BJ (cell line): Measurements from ENCODE around the genes CLDN19, C1orf50 and CFAP57.

DNA sequence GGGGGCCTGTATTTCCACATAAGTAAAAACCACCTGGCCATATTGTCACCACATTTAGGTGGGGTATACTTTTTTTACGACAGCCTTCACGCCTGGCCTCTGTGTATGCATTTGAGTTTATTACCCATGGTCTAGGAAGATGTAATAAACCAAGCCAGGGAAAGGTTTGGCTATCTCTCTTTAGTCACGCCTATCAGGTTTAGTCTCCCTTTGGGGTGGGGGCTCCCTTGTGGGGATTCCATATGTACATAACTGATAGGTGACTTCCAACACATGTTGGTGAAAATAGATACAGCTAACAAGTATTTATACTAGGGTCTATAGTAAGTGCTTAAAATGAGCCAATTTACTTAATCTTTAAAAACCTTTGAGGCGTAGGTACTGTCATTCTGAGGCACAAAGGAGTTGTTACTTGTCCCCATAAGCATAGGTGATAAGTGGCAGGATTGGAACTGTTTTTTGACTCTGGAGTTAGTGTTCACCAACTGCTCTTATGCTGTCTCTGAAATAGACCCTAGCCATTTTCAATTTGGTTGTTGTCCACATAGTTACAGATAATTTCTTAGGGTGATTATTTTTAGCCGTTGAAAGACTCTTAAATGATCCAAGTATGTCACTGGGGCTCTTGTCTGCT lies 4.3 kb downstream of the YBX1 start:
- CAGE, long polyA plus RNA: no peak
- RRBS: no CpG with 5 or more reads among the region's 5 CpGs

DNA sequence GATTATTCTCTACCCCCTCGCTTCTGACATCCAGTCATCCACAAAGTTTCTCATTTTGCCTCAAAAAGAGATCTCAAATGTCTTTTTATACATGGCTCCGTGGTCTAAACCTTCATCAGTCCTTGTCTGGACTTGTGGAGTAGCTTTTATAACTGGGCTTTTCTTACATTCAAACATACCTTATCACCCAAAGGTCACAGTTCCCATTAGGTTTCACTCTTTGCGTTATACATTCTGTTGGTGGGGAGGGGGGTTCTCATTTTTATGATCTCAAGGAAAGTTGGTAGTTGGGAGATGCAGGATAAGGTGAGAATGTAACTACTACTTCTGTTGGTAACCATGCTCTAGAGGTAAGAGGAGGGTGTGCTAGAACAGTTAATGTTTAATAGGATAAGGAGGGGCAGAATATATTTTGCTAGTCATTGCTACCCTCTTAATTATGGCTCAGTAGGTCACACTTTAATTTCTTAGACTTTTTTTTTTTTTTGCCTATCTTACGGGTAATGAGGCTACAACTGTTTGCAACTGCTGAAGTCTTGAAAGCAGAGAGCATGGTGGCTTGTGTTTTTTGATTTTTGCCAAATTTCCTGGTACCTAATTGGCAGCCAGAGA lies 10.7 kb downstream of the YBX1 start:
- CAGE, long polyA plus RNA: no peak
- RRBS: no CpG with 5 or more reads among the region's 4 CpGs

DNA sequence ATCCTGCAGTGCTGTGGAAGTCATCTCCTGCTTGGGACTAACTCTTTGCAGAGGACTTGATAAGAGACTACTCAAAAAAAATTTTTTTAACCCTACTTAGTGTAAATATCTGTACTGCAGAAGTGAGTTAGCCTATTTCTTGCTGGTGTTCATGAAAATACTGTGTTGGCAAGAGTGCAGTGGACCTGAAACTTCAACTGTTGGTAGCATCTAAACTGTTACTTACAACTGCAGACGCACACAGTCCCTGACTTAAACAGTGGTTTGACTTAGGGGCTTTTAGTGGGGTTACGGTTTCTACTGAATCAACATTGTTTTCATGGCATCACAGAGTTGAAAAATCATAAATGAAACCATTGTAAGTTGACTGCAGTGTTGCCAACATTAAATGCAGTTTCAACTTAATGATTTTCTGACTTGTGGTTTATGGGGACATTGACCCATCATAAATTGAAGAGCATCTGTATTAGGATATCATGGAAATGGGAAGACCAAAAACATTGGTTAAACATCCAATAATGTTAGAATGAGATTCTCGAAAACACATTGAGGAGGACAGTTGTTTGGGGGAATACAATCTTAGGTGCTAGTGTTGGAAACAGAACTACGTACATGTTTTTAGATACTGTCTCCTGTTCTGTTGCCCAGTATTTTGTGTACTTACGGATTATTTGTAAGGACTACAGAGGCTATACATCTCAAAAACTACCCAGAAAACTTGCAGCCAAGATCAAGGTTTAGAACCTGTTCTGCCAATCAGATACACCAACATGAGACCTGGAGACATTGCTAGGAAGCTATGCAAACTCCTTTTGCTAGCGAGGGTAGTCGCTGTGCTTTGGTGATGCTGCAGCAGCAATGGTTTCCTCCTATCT lies 21.4 kb downstream of the YBX1 start:
- CAGE, long polyA plus RNA: no peak
- RRBS: no CpG with 5 or more reads among the region's 7 CpGs

DNA sequence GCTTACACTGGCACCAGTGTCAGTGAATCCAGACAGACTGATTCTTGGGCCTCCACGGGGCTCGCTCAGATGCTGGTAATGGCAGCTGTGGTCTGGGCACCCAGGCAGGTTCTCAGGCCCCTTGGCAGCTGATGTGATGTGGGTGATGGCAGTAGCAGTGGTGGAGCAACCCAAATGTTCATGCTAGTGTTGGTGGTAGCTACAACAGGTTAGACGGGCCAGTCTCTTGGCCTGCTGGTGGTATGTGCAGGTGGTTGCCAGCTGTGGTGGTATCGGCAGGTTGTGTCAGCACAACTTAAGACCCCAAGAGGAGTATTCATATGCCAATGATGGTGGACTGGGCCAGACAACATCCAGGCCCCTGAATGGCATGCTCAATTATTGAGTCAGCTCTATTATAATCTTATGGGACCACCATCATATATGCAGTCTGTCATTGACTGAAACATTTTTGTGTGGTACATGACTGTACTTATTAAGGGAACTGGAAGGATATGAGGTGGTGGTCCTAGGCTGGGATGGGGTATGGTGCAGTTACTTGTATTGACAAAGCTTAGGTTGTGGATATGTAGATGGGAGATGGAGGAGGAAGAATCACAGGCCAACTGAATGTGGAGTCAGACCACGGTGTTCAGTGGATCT lies 24.1 kb downstream of the CLDN19 start:
- CAGE, long polyA plus RNA: no peak
- RRBS: no CpG with 5 or more reads among the region's 5 CpGs

DNA sequence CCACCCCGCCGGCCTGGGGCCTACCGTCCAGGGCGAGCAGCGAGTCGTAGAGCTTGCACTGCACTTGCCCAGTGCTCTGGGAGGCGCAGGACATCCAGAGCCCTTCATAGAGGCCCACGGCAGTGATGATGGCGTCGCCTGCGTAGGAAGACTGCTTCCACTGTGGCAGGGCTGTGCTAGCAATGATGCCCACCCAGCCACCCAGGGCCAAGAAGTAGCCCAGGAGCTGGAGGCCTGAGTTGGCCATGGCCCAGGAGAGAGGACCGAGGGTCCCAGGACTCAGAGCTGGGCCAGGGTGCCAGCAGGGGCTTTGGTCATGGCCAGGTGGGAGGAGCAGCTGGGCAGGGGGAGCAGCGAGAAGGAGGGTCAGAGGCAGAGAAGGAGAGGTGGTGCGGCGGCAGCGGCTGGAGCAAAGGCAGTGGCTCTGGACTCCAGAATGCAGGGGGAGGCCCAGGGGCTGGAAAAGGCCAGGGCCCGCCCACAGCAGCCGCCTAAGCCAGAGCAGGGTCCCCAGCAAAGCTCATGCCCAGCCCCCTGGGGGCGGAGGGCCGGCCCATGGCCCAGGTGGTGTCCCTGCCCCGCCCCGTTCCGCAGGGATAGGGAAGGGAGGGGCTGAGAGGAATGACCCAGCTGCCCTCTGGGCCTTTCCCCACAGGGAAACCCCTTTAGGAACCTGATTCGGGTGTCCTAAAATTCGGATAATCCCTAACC lies at the start of gene CLDN19:
TSS of gene CLDN19 (minus strand) at position 420 of the 711 bp plus-strand sequence.
- CAGE, long polyA plus RNA: no peak
- RRBS: no CpG with 5 or more reads among the region's 25 CpGs

GRCh38 chr1:42765727-42766410 lies 959 bp downstream of the P3H1 start:
- CAGE, long polyA plus RNA: no peak
- RRBS: 0% methylated on average over 2 of the region's 15 CpGs

DNA sequence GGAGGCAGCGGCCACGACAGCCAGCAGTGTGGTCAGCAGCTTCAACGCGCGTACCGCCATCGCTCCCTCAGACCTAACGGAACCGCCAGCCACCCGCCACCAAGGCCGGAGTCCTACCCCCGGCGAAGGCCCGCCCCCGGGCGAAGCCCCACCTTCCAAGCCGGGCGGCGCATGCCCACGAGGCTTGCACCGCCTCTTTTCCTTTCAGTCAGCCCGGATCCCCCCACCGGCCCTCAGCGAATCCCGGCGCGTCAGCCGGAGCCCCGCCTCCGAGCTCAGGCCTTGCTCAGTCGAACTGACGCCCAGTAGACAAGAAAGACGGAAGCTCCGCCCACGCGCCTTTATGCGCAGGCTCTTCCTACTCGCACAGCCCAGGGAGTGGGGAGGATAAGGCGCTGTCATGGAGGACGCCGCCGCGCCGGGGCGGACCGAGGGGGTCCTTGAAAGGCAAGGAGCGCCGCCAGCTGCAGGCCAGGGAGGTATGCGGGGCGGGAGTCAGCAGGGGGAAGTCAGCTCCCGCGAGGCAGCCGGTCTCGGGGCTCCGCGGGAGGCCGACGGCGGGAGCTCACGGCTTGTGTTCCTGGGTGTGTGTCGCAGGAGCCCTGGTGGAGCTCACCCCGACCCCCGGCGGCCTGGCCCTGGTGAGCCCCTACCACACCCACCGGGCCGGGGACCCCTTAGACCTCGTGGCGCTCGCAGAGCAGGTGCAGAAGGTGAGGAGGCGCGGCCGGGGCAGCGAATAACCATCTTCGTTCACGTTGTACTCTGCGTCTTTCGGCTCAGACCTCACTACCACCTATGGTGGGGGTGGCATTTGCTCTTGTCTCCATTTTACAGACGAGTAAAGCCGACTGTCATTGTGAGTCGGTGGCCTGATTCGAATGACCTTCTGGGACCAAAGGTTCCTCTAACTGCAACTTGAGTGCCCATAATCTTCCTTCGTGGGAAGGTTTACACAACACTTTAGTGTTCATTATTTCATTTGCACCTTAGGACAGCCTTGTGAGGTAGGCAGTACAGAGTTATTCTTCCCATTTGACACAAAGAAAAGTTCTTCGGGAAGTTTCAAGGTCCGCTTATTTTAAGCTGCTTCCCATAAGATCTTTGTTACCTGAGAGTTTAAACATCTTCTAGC lies at the start of gene C1orf50:
TSS of gene C1orf50 (plus strand) at position 338 of the 1,135 bp plus-strand sequence.
- CAGE, long polyA plus RNA: start-site peak on the minus strand centred at position 97 of the sequence, 46 bp wide, 285 and 329 reads in 2 replicates; start-site peak on the plus strand centred at position 380 of the sequence, 14 bp wide, 213 and 44 reads in 2 replicates
- RRBS: 1% methylated on average over 28 of the region's 84 CpGs

DNA sequence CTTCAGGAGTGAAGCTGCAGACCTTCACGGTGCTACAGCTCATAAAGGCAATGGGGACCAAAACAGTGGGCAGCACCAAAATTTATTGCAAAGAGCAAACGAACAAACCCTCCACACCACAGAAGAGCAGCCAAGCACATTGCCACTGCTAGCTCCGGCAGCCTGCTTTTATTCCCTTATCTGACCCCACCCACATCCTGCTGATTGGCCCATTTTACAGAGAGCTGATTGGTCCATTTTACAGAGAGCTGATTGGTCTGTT lies 42.5 kb downstream of the SLC2A1 start:
- CAGE, long polyA plus RNA: no peak
- RRBS: no CpG with 5 or more reads among the region's 3 CpGs

DNA sequence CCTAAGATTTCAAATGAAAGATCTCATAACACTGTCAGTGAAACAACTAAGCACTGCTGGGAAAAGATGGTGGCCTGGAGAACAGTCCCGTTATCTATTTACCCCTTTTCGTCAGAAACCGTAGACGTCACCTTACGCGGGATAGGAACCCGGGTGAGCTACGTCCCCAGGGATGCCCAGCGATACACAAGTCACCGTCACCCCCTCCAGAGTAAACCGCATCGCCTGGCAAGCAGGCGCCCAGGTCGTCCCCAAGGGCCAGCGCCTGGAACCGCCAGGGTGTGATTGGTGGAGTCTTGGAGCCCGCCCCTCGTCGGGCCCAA lies 34.7 kb downstream of the SLC2A1 start:
- CAGE, long polyA plus RNA: no peak
- RRBS: no CpG with 5 or more reads among the region's 19 CpGs

DNA sequence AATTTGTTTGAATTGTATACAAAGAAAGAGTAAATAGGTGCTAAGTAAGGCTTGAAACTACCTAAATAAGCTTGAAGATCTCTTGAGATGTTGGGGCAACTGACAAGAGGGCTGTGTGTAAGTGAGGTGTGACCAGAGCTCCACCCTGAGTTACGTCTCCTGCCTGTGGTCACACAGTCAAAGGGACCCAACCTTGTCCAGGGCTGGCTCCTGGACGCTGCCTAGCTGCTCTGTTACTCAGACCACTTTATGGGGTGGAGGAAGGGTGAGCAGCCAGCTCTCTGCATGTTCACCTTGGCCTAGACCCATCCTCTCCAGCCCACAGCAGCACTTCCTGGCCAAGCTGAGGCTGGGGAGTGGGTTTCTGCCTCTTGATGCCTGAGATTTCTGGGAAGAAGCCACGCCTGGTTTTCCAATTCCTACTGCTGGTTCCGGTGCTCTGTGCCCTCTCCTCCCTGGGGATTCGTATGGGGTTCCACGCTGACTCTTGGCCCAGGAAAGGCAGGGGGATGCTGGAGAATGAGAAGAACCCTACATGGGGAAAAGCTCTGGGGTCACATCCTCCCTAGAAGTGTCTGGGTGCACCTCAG lies 24.5 kb downstream of the SLC2A1 start:
- CAGE, long polyA plus RNA: no peak
- RRBS: no CpG with 5 or more reads among the region's 6 CpGs

GRCh38 chr1:42941636-42942443 lies 16.8 kb downstream of the SLC2A1 start:
- CAGE, long polyA plus RNA: no peak
- RRBS: no CpG with 5 or more reads among the region's 9 CpGs

DNA sequence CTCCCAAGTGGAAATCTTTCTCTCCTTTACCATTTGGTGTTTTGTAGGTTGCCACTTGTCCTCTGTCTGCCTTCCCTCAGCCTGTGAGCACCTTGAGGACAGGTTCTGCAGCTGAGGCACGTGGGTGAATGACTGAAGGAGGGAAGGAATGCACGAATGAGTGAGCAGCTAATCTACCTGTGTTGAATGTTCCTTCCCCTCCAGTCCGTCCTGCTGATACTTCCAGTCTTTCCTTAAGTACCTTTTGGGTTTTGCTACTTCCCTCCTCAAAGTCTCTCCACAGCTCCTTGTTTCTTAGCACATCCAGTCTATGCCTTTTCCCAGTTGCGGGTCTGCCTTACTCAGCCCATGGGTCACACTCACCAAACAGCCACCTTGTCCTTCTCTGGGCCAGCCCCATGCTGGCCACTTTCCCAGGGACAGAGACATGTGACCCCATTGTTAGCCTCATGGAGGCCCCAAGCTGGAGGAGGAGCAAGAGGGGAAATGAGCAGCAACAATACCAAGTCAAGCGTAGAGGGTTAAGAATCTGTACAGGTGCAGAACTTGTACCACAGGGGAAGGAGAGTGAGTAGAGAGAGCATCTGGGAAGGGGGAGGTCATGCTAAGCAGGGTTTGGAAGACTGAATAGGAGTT lies 2.5 kb upstream of the SLC2A1 start:
- CAGE, long polyA plus RNA: no peak
- RRBS: no CpG with 5 or more reads among the region's 5 CpGs

DNA sequence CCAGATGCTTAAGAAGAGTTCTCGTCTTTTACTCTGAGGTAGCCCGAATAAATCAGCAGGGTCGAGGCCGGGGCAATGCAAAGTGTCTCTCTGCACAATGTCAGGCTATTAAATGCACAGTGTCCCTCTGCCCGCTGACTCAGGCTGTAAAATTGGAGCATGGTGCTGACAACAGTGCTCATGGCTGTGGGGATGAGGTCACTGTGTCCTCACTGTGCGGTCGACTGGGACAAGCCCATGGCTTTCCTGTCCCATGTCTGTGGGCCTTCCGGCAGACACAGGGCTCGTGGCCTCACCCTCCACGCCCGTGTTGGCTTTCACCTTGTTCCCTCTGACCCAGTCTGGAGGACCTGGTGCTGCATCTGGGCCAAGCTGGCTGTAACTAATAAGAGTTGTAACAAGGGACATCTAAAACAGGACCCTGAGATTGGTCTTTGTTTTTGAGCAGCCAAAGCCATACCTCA lies 14.7 kb upstream of the SLC2A1 start:
- CAGE, long polyA plus RNA: no peak
- RRBS: no CpG with 5 or more reads among the region's 11 CpGs

GRCh38 chr1:42979758-42980875 lies 21.4 kb upstream of the SLC2A1 start:
- CAGE, long polyA plus RNA: no peak
- RRBS: no CpG with 5 or more reads among the region's 9 CpGs

DNA sequence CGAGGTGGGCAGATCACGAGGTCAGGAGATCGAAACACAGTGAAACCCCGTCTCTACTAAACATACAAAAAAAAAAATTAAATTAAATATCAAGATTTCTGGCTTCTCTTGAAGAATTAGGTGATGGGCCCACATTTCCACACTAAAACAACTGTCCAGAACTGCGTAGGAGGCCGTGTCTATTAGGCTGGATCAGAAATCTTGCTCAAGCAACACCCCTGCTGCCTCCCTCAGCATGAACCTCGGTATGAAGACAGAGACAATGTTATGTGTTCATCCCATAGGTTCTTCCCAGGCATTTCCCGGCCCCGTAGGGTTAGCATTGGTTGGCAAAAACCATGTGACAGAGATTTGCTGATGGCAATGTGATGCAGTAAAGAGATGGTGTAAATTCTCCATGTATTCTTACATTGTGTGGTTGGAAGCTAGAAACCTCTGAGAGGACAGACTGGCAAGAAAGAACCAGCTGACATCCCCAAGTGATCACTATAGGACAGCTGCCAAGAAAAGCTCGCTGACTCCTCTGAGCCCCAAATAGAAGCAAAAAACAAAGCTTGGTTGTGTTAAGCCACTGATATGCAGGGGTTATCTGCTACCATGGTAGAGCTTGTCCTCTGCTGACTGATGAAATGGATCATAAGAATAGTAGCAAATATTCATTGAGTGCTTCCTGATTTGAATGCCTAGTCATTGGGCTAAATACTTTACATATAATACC lies 10.1 kb upstream of the CFAP144 start:
- CAGE, long polyA plus RNA: no peak
- RRBS: no CpG with 5 or more reads among the region's 10 CpGs

DNA sequence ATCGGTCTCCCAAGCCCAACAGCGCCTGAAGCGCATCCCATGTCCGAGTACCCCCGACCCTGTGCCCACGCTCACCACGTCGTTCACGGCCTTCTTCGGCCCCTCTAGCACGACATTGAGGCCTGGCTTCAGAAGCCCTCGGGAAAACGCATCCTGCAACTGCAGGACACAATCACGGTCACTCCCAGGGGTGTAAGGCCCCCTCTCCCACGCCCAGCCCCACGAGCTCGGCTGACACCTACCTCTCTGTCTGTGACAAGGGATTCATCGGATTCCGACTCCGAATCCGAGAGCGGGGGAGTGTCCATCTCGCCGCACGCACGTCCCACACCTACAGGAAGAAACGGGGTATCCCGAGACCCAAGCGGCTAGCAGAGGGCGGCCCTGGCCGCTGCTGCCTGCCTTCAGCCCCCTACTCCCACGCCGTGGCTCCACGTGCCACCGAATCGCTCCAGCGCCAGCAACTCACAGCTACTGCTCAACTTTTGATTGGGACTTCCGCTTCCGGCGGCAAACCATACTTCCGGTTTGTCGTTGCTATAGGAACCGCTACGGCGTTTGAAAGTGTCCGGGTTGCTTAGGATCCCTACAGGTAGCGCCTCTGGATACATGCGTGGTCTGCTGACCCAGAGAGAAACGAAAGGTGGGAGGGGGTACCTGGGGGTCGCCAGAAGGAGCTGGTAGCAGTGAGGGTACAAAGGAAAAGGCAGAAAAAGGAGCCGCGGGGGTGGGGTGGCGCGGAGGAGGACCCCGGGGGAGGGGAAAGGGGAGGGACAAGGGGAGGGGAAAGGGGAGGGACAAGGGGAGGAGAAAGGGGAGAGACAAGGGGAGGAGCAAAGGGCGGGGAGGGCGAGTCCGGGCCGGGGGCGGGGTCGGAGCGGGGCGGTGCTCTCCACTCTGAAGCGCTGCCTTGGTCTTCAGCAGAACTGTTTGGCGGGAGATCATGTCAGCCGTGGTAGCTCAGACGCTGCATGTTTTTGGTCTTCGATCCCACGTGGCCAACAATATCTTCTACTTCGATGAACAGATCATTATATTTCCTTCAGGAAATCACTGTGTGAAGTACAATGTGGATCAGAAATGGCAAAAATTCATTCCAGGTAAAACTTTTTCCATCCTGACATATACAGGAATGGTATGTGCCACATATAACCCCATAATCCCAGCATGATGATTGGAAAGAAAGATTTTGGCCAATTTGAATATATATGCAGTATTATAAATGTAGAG lies at the start of gene CFAP57:
TSS of gene CFAP57 (plus strand) at position 520 of the 1,230 bp plus-strand sequence.
- CAGE, long polyA plus RNA: start-site peak on the minus strand centred at position 462 of the sequence, 89 bp wide, 1,776 and 528 reads in 2 replicates
- RRBS: 0% methylated on average over 1 of the region's 70 CpGs

GRCh38 chr1:43256638-43257226 lies 13.1 kb upstream of the TMEM125 start:
- CAGE, long polyA plus RNA: no peak
- RRBS: no CpG with 5 or more reads among the region's 7 CpGs

DNA sequence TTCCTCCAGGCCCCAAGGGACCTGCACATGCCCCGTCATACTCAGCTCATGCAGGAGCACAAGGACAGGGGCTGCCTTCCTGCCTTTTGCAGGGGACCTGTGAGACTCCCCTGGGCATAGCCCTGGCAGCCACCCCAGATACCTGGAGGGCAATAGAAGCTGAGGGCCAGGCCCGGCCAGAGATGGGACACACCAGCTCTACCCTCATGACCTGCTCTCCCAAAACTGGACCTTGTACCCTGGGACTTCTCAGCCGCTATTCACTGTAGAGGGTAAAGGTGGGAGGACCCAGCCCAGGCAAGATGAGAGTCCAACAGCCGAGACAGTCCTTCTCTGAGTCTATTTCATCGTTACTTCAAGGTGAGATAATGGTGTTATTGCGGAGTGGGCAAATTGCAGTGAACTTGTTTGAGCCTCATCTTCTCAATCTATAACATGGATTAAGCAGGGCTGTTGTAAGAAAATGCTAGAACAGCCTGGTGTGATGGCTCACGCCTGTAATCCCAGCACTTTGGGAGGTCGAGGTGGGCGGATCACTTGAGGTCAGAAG lies 7.8 kb downstream of the C1orf210 start:
- CAGE, long polyA plus RNA: no peak
- RRBS: no CpG with 5 or more reads among the region's 9 CpGs

DNA sequence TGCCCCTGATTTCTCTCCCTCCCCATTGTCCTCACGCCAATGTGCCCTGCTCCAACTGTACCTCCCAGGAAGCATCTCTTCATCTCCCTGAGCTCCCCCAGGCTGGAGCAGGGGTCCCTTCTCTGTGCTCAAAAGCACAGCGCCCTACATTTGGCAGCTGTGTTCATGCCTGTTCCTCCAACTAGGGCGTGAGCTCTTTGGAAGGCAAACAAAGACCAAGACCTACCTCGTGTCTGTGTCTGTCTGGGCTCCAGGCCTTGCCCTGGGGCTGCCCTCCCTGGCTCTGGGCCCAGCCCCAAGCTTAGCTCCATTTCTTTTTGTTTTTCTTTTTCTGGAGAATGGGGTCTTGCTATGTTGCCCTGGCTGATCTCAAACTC lies 3.0 kb downstream of the TIE1 start:
- CAGE, long polyA plus RNA: no peak
- RRBS: no CpG with 5 or more reads among the region's 4 CpGs

- CAGE, long polyA plus RNA: no peak
- RRBS: no CpG with 5 or more reads among the region's 10 CpGs
These were observed 16.6 kb upstream of the MPL start for GRCh38 chr1:43320840-43321607.